Glomerular endothelial cell (primary cell): ENCODE measurements around a stretch of chr18.

GRCh38 chr18:35110688-35111301 is 69.6 kb downstream of the MAPRE2 start:
- RAMPAGE, long total RNA, result no peak

GRCh38 chr18:35214969-35215267 is 25.9 kb upstream of the ZNF397 start:
- RAMPAGE, long total RNA, result no peak

- RAMPAGE, long total RNA, result no peak
Observed at GRCh38 chr18:35343722-35344261, 428 bp downstream of the ZNF24 start.

DNA sequence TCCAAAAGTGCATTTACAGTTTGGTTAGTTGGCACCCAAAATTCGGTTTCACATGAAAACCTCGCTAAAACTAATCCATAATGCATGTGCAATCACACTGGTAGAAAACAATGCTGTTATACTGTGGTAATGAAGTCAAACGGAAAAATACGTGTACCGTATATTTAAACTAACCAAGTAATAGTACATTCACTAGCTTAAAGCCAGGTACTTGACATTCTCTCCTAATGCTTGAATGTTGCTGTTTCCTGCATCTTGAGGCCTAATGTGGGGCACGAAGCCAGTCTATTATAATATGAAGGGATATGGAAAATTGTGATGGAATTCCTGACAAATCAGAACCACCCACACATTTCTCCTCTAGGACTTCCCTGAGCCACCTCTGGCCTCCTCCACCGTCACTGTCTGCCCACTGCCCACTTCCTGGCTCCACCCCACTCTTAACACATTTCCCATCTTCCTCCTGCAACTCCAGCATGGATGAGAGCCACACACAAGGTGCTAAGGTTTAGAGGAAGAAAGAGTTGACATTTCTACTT is 18.9 kb upstream of the INO80C start:
- RAMPAGE, long total RNA, result no peak

- RAMPAGE, long total RNA, result no peak
Observed at GRCh38 chr18:35592202-35593431, 11.1 kb downstream of the GALNT1 start.

DNA sequence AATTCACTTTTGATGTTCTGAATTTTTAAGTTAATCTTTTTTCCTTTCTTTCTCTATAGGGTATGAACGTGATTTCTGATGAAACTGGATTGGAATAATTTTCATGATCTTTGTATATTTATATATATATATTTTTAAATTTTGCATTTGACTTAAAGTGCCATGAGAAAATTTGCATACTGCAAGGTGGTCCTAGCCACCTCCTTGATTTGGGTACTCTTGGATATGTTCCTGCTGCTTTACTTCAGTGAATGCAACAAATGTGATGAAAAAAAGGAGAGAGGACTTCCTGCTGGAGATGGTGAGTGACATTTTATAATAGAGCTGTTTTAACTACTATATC is 72.9 kb downstream of the GALNT1 start:
- RAMPAGE, long total RNA, result no peak

DNA sequence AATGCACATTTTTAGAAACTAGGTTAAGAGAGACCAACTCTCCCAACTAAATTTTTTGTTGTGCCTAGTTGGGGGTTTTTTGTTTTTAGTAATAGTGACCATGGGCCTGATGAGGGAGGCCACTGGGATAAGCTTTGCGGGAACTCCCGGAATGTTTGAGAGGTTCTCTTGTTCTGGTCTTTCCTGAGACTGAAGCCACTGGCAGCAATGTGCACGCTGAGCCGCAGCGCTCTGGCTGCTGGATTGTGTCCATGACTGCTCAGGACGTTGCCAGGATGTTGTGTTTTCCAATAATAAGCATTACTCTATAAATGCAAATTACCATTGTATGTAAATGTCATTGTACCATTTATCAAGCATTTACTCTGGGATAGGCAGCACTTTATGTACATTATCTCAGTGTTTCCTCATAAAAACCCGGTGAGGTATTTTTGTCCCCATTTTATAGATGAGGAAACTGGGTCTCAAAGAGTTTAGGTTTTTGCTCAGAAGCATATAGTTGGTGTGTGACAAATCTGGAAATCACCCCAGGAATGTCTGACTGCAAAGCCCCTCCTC is 126.2 kb downstream of the GALNT1 start:
- RAMPAGE, long total RNA, result no peak

DNA sequence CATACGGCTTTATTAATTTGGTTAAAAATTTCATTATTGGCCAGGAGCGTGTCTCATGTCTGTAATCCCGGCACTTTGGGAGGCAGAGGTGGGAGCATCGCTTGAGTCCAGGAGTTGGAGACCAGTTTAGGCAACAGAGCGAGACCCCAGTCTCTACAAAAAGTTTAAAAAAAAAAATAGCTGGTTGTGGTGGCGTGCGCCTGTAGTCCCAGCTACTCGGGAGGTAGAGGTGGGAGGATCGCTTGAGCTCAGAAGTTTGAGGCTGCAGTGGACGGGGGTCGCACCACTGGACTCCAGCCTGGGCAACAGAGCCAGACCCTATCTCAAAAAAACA is 1.1 kb downstream of the ELP2 start:
- RAMPAGE, long total RNA, result no peak

- RAMPAGE, long total RNA, result no peak
Observed at GRCh38 chr18:36175329-36176037, 11.8 kb upstream of the MOCOS start.

- RAMPAGE, long total RNA, result no peak
Observed at GRCh38 chr18:36580054-36580756, 248.6 kb downstream of the TPGS2 start.

- RAMPAGE, long total RNA, result no peak
Observed at GRCh38 chr18:36711778-36712321, 117.0 kb downstream of the TPGS2 start.

DNA sequence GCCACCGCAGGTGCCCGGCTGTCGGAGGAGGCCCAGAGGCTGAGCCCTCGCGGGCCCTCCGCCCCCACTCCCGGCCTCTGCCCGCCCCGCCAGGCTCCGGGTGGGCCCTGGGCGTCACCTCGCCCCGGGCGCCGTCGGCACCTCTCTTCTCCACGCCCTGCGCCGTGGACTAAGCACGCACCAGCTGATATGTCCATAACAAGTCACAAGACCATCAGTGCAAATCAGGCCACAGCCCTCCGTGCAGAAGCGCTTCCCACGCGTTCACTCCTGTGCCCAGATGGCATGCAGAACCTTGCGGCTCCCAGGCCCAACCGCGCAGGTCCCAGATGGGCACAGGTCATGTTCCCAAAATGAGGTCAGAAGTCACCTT is 311.1 kb downstream of the CELF4 start:
- RAMPAGE, long total RNA, result no peak

DNA sequence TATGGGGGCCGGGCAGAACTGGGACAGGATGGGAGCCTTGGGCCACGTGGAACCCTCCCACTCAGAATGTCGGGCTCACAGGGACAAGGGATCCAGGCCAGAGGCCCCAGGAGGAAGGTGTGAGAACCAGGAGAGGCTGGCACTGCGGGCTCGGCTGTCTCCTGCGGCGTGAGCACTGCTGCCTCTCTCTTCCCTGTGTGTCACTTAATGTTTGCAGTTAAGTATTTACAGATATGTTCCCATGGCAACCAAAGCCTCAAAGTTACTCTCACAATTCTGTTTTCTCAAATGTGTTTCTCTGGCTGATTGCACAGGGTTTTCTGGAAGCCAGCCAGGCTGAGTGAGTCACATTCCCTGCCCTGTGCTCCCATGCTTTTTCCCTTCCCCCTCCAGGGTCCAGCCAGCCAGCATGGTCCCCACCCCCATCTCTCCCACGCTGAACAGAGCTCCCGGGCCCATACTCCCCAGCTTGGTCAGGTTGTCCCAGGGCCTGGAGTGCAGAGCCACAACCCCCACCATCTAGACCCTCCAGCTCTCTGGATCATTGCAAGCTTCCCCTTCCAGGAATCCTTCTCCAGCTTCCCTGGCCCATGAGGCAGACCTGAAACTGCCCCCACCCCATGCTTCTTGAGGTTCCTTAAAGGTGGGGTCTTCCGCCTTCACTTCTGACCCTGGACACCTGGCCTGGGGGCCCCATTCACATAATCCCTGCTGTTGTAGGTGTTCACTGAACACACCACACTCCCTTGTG is 266.0 kb downstream of the CELF4 start:
- RAMPAGE, long total RNA, result no peak

GRCh38 chr18:37393768-37394875 is 171.5 kb downstream of the CELF4 start:
- RAMPAGE, long total RNA, result no peak

- RAMPAGE, long total RNA, result no peak
Observed at GRCh38 chr18:37577033-37577425, 11.4 kb upstream of the CELF4 start.

DNA sequence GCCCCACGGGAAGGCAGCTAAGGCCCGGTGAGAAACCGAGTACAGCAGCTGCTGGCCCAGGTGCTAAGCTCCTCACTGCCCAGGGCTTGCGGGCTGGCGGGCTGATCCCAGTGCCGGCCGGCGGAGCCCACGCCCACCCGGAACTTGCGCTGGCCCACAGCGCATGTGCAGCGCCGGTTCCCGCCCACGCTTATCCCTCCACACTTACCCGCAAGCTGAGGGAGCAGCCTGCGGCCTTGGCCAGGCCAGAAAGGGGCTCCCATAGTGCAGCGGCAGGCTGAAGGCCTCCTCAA is 1152.9 kb upstream of the CELF4 start:
- RAMPAGE, long total RNA, result no peak

DNA sequence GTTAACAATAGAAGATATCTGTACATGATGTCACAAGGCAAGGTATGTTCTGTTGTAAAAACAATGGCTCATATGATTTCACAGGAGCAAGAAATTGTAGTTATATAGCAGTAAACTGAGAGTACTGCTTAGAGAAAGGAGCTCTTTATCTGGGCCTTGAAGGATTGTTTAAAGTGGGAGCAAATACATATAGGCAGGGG is 1159.8 kb upstream of the CELF4 start:
- RAMPAGE, long total RNA, result no peak

DNA sequence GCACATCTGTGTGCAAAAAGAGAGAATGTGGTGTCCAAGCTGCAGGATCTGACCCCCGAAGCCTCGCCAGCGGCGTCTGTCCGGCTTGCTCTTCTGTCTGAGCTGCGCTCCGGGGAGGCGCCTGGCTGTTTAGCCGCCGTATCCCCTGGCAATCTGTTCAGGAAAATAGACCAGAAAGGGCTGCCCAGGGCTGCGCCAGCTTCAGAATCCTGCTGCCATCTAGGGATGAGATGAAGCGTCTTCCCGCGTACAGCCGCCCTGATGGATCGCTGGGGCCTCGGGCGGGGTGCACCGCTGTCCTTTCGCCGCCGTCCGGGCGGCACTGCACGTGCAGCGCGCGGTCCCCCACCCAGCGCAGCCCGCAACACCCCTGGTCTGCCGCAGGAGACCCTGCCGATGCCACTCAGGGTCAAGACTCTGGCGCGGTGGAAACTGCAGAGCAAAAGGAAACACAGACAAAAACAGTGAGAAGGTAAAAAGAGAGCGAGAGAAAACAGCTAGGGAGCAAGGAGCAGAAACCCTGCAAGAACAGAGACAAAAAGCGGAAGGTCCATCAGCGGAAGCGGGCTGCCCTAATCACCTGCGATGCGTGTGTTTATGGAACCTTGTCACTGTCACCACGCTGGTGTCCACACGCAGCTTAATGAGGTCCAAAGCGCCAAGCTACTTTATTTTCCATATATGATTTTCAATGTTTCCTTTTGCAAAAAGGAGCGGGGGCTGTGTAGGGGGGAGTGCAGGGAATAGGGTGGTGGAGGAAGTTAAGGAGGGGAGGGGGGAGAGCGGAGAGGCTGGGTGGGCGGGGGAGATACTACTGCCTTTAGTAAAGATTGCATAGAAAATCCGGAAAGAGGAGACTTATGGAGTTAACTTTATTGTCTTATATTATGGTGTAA is 2113.3 kb upstream of the PIK3C3 start:
- RAMPAGE, long total RNA, result no peak

GRCh38 chr18:42113642-42114274 is 158.7 kb downstream of the PIK3C3 start:
- RAMPAGE, long total RNA, result no peak

DNA sequence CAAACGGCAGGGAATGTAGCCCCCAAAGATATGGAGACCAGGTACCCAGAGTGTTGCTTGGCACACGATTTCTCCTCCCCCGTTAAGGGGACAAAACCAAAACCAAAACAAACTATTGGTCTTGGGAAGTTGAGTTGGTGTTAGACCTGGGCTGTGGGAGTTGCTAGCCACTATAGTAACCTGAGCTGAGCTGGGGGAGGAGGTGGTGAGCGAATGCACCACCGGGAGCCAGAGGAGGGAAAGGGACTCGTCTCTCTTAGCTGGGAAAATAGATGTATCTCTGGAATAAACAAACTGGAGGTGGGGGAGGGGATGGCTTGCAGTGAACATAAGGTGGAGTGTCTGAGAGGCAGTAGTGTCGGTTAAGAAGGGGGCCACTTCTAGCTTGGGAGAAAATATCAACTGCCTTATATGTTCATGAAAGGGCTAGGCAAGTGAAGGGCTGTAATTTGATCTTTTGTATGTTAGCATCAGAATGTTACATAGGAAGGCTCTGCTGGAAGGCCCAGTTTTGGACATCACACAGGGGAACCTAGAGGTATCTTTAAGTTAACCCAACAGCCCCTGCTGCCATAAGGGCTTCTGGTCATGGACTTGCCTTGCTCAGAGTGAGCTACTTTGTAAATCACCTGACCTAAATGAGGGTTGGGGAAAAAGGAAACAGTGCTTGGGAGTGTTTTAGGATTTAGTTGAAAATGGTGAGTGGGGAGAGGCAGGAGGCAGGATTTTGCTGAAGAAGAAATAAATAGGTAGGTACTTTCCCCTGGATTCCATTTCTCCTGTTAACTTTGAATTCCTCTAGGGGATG is 2.2 kb downstream of the SETBP1 start:
- RAMPAGE, long total RNA, result no peak